Cardiac ventricle fibroblast (primary cell): ENCODE measurements around a stretch of chr18.

DNA sequence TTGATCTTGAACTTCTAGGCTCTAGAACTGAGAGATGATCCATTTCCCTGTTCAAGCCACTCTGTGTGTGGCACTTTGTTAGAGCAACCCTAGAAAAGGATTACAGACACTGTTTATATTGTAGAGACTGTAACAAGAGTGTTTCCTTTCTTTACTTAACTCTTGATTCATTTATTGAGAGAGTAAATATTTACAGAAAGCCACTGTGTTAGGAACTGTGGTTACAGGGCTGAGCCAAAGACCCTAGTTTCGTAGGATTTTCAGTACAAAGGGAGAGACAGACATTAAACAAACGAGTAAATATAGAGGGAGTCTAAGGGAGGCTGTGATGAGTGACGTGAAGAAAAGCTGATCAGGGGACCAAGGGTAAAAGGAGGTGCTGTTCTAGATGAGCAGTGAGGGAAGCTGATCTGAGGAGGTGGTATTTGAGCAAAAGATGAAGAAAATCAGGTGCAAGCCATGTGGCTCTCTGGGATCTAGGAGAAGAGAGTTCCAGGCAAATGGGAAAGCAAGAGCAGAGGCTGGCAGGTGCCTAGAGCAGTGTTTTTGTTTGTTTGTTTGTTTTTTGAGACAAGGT lies 10.7 kb downstream of the CCDC68 start:
- RAMPAGE, long total RNA, result no peak

DNA sequence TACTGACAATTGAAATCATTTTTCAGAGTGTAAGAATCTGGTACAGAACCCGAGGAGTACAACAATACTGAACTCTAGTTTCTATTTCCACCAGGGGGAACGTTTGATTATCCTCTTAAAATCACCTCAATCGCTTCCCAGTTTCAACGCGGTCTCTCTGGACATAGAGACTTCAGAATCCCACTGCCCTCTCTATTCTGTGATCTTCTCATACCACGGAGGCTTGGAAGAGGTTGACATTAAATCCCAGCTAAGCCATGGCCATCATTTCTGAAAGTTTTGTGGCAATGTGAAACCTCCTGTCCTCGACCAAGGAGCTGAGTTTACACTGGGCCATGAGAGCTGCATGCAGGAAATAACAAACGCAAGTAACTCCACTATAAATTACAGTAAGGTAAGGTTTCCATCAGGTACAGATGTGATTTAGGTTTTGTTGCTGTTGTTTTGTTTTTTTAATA lies 299.5 kb upstream of the CCDC68 start:
- RAMPAGE, long total RNA, result no peak

- RAMPAGE, long total RNA, result no peak
These were observed 300.6 kb downstream of the TCF4 start for GRCh38 chr18:55287312-55287892.

GRCh38 chr18:55328099-55328779 lies 259.8 kb downstream of the TCF4 start:
- RAMPAGE, long total RNA, result no peak

GRCh38 chr18:55405856-55406325 lies 182.1 kb downstream of the TCF4 start:
- RAMPAGE, long total RNA, result no peak

GRCh38 chr18:55422115-55423222 lies 165.5 kb downstream of the TCF4 start:
- RAMPAGE, long total RNA, result no peak

GRCh38 chr18:56199856-56200410 lies 438.5 kb downstream of the TXNL1 start:
- RAMPAGE, long total RNA, result no peak

- RAMPAGE, long total RNA, result no peak
These were observed 76.0 kb downstream of the TXNL1 start for GRCh38 chr18:56562421-56562772.

GRCh38 chr18:57258507-57258806 lies 93.9 kb upstream of the ST8SIA3 start:
- RAMPAGE, long total RNA, result no peak

- RAMPAGE, long total RNA, result no peak
These were observed 27.1 kb downstream of the NEDD4L start for GRCh38 chr18:58070982-58071611.

- RAMPAGE, long total RNA, result no peak
These were observed 51.2 kb downstream of the NEDD4L start for GRCh38 chr18:58095143-58095680.

- RAMPAGE, long total RNA, result no peak
These were observed 161.2 kb downstream of the NEDD4L start for GRCh38 chr18:58204923-58205886.

GRCh38 chr18:58208266-58208706 lies 164.3 kb downstream of the NEDD4L start:
- RAMPAGE, long total RNA, result no peak

- RAMPAGE, long total RNA, result no peak
These were observed 179.9 kb downstream of the NEDD4L start for GRCh38 chr18:58223567-58224729.

GRCh38 chr18:58302934-58303768 lies 259.1 kb downstream of the NEDD4L start:
- RAMPAGE, long total RNA, result no peak

DNA sequence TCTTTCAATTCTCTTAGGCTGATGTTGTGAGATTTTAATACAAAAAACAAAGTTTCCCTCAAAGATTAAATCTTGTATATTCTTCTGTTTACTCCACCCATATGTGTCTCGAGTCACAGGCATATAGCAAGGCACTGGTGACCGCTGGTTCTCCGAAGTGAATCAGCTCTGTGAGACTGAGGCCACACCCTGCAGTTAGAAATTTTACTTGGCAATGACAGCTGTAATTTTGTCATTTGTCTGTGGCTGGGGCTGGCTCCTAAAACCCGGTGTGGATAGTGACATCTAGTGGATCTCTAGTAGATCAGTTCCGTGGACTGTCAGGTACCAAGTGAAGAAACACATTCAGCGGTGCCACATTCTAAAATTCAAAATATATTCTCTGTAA lies 277.9 kb downstream of the NEDD4L start:
- RAMPAGE, long total RNA, result no peak

DNA sequence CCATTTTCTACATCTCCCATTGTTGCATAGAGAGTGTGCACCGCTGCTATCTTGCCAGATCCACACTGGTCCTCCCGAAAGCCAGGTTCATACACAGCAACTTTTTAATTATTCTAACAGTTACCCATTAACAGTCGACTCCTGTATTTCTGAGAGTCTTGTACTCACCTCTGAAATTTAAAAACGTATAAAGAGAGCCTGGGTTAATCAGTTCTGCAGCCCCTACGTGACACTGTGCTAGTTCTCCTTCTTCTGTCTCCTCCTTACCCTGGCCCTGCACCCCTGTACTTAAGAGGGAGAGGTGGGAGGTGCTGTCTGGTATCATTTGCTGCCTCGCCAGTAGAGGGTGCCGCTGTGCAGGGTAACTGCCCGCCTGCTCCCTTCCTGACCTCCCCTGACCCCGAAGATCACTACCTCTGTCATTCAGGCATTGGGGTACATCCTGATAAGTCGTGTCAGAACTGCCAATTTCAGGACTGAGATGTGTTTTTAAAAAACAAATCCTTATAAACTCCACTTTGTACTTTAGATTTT lies 229.0 kb downstream of the ALPK2 start:
- RAMPAGE, long total RNA, result no peak

DNA sequence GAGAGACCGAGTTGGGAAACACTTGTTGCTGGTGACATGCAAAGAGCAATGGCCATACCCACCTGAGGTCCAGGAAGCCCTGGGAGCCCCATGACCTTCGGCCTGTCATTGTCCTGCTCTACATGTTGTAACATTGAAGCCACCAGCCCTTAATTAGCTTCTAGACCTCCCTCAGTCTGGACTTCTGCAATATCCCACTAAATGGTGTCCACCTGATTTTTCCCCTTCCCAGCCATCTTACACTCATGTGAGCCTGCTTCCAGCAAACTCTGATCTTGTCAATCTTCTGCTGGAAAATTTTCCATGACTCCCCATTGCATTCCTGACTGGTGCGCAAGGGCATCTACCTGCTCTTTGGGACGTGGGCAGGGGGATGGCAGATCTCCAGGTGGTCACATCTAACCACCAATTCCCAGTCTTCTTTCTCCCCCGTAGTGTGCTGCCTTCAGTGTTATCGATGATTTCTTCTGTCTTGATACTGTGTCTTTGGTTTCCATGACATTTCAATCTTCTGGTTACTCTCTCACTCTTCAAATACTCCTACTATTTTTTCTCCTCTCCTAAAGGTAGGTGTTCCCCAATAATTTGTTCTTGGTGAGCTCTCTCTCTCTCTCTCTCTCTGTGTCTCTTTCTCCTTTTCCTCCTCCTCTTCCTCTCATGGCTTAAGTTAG lies 220.7 kb downstream of the ALPK2 start:
- RAMPAGE, long total RNA, result no peak

DNA sequence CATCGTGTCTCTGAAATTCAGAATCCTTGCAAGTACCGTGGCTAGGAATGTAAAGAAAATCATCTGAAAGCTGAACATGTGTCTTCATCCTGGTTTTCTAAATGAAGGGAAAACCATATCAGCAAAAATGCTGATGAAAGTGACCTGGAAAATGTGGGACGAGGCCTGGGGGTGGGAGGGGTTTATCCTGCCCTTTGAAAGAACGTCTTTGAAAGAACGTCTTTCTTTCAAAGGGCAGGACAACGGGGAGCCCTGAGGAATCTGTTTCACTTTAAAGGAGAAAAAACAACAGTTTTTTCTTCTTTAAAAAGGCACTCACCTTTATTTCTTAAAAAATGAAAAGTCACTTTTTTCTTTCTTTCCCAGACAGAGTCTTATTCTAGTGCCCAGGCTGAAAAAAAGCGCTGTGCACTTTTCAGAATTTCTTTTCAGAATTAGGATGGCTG lies 185.2 kb downstream of the ALPK2 start:
- RAMPAGE, long total RNA, result no peak

GRCh38 chr18:58525887-58526687 lies 102.8 kb downstream of the ALPK2 start:
- RAMPAGE, long total RNA, result no peak